Measurements from ENCODE around the genes GATD3, KRTAP10-7, KRTAP10-8 and KRTAP10-12.

DNA sequence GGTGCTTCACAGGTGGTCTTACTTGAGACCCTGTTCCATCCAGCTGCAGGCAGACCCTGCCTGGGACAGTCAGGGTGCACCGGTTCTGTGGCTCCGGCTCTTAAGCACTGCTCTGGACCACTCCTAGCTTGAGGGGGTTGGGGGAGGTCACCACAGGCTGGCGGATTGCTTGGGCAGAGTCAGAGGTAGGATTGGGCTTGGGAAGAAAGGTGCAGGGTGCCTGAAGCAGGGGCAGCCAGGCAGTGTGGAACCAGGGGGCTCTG, 1.5 kb downstream of the PDXK start:
- PRO-cap, result no peak

- PRO-cap, result no peak
Observed at GRCh38 chr21:43737378-43738064, 18.6 kb downstream of the PDXK start.

- PRO-cap, result no peak
Observed at GRCh38 chr21:43744130-43744603, 25.2 kb downstream of the PDXK start.

DNA sequence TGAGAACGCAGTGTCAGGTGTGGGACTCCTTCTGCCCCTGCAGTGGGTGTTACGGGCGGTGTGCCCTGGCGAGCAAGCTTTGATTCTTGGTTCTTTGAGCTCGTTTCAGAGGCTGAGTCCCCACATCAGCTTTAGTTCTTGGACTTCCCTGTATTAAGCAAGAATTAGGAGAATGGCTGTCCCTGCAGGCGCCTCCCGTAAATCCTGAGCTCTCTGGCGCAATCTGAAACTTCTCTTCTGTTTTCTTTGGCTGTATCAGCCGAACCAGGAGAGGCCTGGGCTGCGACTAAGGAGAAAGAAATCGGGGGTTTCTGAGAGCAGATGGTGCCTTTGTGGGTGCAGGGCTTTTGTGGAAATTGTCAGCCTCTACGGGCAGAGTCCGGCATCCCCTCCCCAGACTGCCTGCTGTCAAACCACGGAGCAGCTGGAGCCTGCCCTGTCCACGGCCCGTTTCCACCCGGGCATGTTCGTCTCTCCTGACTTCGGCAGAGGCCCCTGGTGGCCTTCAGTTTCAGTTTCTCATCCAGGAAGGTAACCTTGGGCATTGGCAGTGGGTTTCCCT, 17.9 kb downstream of the CSTB start:
- PRO-cap, result bidirectional peak, plus-strand start at position 262 of the sequence, minus-strand start at position 106 of the sequence

GRCh38 chr21:43775521-43776002, 546 bp downstream of the CSTB start:
- PRO-cap, result no peak

DNA sequence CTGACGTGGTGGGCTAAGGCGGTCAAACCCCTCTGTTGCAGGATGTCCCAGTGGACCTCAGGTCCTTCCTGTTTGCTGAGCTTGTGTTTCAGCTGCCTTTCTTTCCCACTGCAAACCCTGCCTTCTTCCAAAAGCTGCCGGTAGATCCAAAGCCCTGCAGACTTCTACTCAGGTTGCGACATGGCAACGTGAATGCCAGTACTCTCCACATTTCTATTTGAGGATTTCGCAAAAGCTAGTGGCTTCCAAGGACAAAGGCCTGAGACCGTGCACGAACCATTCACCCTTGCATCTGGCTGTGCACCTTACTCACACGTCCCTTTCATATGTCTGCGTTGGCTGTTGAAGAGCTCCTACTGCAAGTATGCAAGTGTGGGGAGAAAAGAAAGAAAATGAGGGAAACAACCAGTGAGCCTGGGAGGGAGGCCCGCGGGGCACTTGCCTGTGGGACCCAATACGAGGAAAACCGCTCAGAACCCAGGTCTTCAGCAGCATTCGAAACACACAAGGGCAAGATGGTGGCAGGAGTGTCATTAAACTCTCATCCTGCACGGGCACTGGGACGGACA, 6.1 kb upstream of the RRP1 start:
- PRO-cap, result unidirectional peak, minus-strand start at position 166 of the sequence

GRCh38 chr21:43917059-43917673, 52.1 kb downstream of the AGPAT3 start:
- PRO-cap, result no peak

GRCh38 chr21:43924944-43925704, 60.1 kb downstream of the AGPAT3 start:
- PRO-cap, result no peak

DNA sequence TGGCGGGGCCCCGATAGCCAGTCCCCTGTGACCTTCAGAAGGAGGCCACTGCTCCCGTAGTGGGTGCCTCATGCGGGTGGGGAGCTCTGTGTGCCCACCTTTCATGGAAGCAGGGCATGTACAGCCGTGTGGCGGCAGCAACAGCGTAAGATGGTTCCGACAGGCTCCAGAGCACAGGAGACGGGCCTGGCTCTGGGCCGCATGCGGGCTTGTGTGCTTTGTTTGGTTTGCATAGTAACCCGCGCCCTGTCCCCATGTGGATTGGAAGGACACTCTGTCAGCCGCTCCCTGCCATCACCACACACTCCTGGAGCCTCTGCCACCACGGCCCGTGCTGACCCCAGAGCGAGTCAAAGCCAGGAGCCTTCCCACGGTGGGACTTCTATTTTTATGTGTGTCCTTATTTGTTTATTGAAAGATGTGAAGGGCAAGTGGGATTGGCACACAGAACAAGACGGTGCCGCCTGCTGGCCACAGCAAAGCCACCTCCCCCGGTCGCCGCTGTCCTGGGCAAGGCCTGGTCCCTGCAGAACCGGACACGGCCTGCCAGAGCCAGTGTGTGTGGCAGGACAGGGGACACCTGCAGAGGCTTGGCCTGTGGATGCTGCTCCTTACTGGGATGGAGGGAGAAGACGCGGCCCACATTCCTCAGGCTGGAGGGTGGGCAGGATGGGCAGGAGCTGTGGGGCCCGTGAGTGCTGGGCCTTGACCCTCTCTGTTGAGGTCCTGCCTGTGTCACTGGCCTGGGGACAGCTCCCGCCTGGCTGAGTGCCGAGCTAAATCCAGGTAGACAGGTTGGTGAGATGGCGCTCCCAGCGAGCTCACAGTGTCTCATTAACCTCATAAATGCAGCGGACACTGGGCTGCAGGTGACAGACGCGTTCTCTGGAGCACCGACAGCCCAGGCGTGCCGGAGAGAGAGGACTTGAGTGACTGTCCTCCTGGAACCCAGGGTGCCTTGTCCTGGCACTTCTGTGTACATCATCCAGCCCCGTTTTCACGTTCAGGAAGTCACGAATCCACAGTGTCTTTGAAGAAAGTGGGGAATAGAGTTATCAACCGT, 64.4 kb downstream of the AGPAT3 start:
- PRO-cap, result no peak

GRCh38 chr21:44005328-44006098, 6.6 kb upstream of the TRAPPC10 start:
- PRO-cap, result no peak

DNA sequence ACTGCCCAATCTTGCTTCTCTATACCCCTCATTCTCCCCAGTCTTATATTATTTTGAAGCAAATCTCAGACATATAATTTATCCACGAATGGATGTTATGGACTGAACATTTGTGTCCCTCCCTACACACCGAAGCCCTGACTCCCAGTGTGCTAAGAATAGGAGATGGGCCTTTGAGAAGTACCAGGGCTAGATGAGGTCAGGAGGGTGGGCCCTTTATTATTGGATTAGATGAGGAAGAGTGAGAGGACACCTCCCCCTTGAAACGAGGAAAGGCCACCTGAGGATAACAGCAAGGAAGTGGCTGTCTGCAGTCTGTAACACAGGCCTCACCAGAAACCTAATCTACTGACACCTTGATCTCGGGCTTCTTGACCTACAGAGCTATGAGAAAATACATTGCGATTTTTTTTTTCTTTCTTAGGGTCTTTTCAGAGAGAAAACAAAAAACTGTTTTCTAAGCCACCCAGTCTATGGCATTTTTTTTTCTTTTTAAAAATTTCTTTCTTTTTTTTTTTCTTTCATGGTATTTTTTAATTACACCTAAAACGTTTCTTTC, 9.5 kb downstream of the TRAPPC10 start:
- PRO-cap, result no peak

GRCh38 chr21:44035654-44036198, 23.6 kb downstream of the TRAPPC10 start:
- PRO-cap, result no peak

- PRO-cap, result no peak
Observed at GRCh38 chr21:44072956-44073594, 34.1 kb upstream of the PWP2 start.

GRCh38 chr21:44133245-44133828, at the start of gene GATD3:
Gene GATD3 (plus strand): TSS chr21:44133683.
- PRO-cap, result no peak

DNA sequence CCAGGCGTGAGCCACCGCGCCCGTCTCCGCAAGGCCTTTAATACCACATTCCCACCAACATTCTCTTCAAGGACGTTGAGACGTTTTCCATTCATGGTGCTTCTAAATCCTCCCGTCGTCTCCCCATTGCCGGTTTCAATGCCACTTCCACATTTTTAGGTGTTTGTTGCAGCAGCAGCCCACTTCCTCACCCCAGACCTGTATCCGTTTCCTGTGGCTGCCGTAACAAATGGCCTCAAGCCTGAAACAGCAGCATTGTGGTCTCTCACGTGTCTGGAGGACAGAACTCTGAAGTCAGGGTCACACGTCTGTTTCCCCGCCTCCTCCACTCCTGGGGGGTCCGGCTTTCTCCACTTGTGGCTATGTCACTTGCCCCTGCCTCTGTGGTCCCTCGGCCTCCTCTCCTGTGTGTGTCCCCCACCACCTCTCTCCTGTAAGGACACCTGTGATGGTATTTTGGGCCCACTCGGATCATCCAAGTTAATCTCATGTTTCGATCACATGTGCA, 21.8 kb downstream of the TRPM2 start:
- PRO-cap, result no peak

- PRO-cap, result no peak
Observed at GRCh38 chr21:44510485-44511031, 29.4 kb downstream of the KRTAP10-1 start.

DNA sequence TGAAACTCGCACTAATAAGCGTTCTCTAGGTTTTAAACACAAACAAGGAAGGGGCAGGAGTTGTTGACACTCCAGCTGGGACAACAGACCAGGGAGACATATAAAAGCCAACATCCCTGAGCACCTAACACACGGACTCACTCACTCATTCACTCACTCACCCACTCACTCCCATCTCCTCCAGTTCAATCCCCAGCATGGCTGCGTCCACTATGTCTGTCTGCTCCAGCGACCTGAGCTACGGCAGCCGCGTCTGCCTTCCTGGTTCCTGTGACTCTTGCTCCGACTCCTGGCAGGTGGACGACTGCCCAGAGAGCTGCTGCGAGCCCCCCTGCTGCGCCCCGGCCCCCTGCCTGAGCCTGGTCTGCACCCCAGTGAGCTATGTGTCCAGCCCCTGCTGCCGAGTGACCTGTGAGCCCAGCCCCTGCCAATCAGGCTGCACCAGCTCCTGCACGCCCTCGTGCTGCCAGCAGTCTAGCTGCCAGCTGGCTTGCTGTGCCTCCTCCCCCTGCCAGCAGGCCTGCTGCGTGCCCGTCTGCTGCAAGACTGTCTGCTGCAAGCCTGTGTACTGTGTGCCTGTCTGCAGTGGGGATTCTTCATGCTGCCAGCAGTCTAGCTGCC, at the start of gene KRTAP10-7:
KRTAP10-7 (plus strand) TSS at position 173 of the 621 bp plus-strand sequence.
- PRO-cap, result no peak

GRCh38 chr21:44611952-44612347, at the start of gene KRTAP10-8:
Gene KRTAP10-8 (plus strand): TSS chr21:44612079.
- PRO-cap, result no peak

GRCh38 chr21:44697080-44697407, at the start of gene KRTAP10-12:
Gene KRTAP10-12 (plus strand): TSS chr21:44697172.
- PRO-cap, result no peak

DNA sequence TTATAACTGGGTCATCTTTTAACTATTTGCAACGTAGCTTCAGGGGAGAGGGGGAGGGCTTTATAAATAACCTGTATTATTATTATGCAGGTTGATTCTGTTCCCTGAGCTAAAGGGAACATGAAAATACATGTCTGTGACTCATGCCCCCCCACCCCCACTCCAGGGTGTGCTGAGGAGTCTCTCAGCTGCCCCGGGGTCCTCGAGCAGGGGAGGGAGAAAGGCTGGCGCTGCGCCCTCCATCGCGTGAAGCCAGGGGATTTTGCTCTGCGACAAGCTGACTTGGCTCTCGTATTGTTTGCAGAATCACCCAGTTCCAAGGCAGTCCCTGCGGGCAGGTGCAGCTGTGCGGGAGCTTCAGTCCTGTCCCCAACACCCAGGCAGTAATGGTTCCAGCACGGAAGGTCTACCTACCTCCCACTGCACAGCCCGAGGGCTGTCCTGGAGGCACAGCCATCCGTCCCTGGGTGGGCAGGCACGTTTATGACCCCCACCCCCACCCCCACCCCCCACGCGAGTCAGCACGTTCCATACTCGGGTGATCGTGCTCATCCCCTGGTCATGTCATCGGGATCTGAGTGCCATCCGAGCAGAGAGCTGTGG, 1.3 kb downstream of the TSPEAR start:
- PRO-cap, result no peak

Data from sciatic nerve (tissue), 1 donor.